Islet of Langerhans (tissue), 1 donor: ENCODE measurements around the genes DUSP9 and SRPK3.

GRCh38 chrX:153646906-153647523 is at the start of gene DUSP9:
TSS of gene DUSP9 (plus strand) at chrX:153647203.
- RRBS: 10% methylated on average over 6 of the region's 62 CpGs

DNA sequence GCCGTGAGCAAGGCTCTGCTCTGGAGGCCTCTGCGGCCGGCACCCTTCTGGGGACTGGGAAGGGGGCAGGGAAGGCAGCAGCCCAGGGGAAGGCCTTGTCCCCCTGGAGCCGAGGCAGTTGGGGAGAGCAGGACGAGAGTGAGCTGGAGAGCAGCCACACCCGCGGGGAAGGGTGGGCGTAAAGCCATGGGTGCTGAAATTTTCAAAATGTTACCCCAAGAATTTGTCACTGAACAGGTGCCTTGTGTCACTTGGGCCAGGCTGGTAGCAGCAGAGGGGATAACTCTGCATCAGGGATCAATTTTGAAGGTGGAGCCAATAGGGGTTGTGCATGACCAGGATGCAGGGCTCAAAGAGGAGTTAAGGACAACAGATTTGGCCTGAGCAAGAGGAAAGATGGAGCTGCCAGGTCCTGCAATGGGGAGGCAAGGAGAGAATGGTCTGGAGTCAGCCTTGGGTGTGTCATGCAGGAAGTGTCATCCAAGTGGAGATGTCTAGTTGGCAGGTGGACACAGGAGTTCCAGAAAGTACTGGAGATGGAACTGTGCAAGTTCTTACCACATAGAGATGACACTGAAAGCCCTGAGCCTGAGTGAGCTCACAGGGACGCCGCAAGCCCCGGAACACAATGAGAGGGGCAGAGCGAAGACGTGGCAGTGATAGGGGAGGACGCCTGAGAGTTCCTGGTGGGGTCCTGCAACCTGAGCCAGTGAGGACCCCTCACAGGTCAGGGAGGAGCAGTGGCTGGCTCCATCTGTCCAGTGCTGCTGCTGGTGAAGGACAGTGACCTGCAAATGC is 9.1 kb downstream of the SLC6A8 start:
- RRBS: no CpG with 5 or more reads among the region's 14 CpGs

DNA sequence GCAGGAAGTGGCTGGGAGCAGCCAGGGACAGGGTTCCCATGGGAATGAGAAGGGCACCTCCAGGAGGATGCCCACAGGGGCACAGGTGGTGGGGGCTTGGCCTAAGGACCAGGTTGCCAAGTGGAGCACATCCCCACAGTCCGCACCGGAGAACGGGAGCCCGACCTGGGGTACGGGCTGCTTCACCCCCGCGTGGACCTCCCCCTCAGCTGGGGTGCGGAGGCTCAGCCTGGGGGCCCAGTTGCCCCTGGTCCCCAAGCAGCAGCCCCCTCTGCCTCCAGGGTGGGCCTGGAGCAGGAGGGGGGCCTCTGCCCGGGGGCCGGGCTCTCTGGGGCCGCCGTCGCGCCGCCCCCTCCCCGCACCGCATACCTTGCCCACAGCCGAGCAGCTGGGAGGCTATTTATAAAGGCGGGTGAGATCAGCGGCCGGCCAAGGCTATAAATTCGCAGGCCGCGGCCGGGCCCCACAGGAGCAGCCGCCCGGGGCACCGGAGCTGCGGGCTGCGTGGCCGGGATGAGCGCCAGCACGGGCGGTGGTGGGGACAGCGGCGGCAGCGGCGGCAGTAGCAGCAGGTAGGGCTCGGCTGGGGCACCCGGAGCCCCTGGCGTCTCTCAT is at the start of gene SRPK3:
SRPK3 (plus strand) TSS at position 468 of the 615 bp plus-strand sequence.
- RRBS: 33% methylated on average over 12 of the region's 41 CpGs

GRCh38 chrX:153910089-153910971 is 5.9 kb downstream of the AVPR2 start:
- RRBS: no CpG with 5 or more reads among the region's 55 CpGs

- RRBS: no CpG with 5 or more reads among the region's 21 CpGs
These were observed 3.4 kb upstream of the RENBP start for GRCh38 chrX:153947644-153948429.

DNA sequence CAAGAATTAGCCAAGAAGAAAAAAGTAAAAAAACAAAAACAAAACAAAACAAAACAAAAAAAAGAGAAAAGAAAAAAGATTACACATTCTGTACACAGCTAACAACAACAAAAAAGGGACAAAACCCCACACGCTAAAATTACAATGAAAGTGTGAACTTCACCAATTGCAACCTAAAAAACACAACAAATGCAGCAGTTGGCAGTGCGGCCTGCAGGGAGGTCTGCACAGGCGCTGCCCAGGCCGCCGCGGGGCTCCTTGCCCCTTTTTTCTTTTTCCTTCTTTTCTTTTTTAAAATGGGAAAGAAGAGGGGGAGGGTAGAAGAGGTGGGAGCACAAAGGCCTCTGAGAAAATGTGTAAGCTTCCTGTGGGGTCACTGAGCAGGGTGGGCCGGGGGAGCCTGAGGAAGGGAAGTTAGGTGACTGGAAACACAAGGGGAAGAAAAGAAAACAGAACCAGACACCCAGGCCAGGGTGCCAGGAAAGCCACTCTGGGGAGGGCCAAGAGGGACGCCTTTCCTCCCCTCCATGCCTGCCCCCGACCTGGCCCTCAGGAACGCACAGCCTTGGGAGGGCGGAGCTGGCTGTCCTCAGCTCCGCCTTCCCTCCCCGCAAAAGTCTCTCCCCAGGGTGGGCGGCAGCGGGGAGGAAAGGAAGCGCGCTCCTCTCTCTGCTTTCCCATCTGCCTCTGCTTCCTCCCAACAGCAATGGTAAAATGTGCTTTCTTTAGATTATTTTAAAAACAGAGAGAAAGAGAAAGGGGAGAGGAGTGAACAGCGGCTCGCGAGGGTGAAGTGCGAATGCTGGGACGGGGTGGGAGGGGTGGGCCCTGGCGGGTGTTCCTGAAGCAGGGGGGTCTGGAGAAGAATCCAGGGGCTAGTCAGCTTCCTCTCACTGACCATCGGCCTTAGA is 4.3 kb upstream of the RENBP start:
- RRBS: no CpG with 5 or more reads among the region's 24 CpGs

GRCh38 chrX:153967225-153968008 is 4.2 kb downstream of the HCFC1 start:
- RRBS: 52% methylated on average over 4 of the region's 16 CpGs

GRCh38 chrX:154019381-154019619 is 402 bp downstream of the IRAK1 start:
- RRBS: no CpG with 5 or more reads among the region's 30 CpGs

DNA sequence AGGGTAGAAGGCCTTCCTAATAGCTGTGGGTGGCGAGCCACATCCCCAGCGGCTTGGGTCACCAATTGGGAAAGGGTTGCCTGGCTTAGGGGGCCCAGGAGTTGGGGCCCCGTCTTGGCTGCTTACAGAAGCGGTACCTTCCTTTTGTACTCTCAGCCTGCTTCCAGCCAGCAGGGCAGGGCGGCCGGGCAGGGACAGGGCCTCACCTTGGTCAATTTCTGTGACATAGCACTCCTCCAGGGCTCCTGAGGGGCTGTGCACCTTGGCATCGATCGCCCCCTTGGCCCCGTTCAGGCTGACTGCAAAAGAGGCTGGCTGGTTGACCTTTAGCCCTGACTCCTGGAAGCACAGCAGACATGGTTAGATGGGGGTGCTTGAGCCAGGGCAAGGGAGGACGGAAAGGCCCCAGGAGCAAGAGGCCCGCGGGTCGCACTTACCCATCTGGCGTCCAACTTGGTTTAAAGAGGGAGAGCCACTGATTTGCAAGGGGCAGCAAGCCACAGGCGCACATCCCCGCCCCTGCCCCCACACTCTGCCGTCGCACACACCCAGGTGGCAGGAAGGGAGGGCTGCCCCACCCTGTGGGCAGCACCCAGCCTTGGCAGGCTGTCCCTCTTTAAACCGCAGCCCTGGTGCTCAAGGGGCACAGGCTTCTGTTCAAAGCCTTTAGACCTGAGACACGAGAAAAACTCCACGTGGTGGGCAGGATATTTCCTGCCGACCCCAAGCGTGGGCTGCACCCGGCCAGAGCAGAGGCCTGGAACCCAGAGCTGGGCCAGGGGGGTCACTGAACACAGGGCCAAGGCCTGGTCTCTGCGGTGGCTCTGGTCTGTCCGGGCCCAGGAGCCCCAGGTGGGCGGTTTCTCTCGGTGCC is 23.5 kb downstream of the FLNA start:
- RRBS: 97% methylated on average over 3 of the region's 28 CpGs

DNA sequence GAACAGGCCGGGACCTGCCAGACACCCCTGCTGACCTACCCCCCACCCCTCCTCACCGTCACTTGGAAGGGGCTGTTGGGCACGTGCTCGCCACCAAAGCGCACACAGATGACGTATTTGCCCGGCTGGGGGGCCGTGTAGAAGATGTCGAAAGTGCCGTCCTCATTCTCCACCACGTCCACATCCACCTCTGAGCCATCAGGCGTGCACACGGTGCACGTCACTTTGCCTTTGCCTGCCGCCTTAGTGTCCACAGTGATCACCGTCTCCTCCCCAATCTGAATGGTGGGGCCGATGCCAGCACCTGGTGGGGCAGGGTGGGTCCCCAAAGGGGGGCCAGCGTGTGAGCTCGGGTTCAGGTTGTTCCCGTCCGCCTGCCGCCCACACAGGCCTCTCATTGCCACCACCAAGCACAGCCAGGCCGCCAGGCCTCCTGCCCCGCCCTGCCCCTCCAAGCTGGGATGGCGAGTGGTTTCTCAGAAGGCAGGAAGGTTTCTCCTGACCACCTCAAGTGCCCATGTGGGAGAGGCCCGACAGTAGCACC is 19.6 kb downstream of the FLNA start:
- RRBS: no CpG with 5 or more reads among the region's 26 CpGs

- RRBS: no CpG with 5 or more reads among the region's 37 CpGs
These were observed 17.5 kb downstream of the FLNA start for GRCh38 chrX:154356762-154357561.

DNA sequence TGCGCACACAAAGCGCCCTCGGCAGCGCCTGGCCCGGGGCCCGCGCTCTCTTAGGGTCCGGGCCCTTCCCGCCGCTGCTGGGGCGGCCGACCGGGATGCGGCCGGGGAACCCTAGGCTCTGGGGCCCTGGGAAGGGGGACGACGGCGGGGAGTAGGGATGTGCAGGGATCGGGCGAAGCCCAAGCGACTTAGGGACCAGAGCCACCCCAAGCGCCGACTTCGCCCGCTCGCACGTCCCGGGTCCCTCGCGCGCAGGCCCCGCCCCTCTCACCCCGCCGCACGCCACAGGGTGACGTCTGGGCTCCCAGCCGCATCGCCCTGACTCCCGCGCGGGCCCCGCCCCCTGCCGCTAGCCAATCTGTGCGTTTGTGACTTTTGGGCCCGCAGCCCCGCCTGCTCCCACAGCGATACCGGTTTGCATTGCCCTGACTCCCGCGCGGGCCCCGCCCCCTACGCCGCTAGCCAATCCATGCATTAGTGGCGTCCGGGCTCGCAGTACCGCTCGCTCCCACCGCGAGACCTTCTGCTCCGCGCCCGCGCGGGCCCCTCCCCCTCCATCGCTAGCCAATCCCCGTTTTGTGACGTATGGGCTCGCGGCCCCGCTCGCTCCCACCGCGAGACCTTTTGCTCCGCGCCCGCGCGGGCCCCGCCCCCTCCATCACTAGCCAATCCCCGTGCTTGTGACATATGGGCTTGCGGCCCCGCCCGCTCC is 533 bp upstream of the EMD start:
- RRBS: 13% methylated on average over 14 of the region's 85 CpGs

GRCh38 chrX:154390007-154390478 is 8.1 kb upstream of the RPL10 start:
- RRBS: no CpG with 5 or more reads among the region's 66 CpGs

- RRBS: no CpG with 5 or more reads among the region's 30 CpGs
These were observed 5.0 kb downstream of the RPL10 start for GRCh38 chrX:154402900-154403769.

DNA sequence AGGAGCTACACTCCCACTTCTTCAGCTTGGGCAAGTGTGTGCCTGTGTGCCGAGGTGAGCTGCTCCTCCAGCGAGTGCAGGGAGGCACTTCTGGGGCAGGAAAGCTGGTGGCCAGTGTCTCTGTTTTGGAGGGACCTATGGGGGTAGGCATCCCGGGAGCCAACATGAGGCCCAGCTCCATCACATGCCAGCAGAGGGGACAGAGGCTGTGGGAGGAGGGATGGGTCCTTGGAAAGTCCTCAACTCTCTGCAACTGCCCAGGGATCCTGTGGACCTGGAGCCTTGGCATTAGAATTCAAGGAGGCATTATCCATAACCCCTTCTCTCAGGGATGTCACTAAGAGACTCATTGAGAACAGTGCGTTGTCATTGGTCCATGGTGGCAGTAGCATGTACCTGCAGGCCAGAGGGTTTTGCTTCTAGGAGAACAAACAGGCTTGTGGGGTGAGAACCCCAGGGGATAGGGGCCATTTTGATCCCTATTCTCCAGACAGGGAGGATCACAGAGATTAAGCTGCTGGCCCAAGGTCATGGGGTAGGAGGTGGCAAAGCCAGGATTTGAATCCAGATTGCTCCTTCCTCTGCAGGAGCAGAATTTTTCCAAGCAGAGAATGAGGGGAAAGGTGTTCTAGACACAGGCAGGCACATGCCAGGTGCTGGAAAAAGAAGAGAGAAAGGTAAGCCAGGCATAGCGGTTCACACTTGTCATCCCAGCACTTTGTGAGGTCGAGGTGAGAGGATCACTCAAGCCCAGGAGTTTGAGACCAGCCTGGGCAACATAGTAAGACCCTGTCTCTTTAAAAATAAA is 2.4 kb downstream of the TAFAZZIN start:
- RRBS: no CpG with 5 or more reads among the region's 6 CpGs

DNA sequence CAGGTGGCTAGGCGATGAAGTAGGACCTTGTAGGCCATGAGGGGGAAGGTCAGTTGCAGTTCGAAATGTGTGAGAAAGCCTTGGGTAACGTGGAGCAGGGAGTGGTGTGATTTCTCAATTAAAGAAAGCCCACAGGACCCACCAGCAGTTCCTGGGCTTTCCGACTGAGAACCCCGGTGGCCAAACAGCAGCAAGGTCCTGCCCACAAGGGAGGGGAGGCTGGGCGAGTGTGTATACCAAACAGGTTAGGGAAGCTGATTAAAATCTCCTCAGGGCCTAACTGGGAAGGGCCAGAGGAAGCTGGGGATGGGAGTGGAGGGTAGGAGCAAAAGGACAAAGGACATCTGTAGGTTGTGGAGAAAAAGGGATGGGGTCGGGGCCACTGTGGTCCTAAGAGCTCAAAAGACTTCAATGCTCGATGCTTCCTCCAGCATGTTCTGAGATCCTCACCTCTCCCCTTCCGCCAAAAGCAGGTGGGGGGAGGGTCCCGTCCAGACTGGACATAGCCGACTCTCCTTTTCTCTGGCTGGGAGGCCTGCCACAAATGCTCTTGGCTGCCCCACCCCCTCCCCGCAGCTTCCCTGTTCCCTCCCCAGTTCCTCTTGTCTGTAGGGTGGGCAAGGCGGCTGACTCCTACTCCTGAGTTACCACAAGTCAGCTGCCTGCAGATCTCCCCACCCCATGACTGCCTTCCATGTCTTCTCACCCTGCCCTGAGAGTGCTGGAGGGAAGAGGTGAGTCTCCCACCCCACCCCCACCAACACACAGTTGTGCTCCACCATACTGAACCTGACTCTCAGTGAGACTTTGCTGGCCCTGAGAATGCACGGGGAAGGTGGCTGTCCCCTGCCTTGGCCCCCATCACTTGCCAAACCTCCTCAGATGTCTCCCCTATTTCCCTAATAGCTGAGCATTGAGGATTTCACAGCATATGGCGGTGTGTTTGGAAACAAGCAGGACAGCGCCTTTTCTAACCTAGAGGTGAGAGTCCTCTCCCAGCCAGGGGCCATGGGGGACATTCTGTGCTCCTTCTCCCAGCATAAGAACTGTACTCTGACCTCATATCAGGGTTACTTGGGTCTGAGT is 2.8 kb downstream of the ATP6AP1 start:
- RRBS: no CpG with 5 or more reads among the region's 16 CpGs

GRCh38 chrX:154440932-154441254 is 3.0 kb upstream of the FAM50A start:
- RRBS: 93% methylated on average over 2 of the region's 10 CpGs

GRCh38 chrX:154441306-154441824 is 2.6 kb upstream of the FAM50A start:
- RRBS: no CpG with 5 or more reads among the region's 19 CpGs

DNA sequence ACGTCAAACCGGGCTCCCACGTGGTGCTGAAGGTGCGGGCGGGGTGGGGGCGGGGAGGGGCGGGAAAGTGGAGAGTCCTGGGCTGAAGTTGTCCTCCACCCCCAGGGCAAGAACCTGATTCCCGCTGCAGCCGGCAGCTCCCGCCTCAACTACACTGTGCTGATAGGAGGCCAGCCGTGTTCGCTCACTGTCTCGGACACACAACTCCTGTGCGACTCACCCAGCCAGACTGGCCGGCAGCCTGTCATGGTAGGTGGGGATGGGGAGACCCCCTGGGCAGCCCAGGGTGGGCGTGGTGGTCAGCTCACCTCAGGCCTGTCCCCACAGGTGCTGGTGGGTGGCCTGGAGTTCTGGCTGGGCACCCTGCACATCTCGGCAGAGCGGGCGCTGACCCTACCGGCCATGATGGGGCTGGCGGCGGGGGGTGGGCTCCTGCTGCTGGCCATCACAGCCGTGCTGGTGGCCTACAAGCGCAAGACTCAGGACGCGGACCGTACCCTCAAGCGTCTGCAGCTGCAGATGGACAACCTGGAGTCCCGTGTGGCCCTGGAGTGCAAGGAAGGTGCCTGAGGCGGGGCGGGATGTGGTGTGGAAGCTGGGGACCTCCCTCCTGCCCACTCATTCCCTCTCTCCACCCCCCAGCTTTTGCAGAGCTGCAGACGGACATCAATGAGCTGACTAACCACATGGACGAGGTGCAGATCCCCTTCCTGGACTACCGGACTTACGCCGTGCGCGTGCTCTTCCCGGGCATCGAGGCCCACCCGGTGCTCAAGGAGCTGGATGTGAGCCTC is 9.6 kb downstream of the PLXNA3 start:
- RRBS: no CpG with 5 or more reads among the region's 41 CpGs

- RRBS: no CpG with 5 or more reads among the region's 21 CpGs
These were observed 6.1 kb downstream of the LAGE3 start for GRCh38 chrX:154472829-154473546.